Iris pigment epithelial cell (primary cell): ENCODE data around the genes CSPG5 and TREX1.

GRCh38 chr3:46990022-46991142 is 10.9 kb downstream of the NBEAL2 start:
- RRBS = no CpG with 5 or more reads among the region's 9 CpGs

DNA sequence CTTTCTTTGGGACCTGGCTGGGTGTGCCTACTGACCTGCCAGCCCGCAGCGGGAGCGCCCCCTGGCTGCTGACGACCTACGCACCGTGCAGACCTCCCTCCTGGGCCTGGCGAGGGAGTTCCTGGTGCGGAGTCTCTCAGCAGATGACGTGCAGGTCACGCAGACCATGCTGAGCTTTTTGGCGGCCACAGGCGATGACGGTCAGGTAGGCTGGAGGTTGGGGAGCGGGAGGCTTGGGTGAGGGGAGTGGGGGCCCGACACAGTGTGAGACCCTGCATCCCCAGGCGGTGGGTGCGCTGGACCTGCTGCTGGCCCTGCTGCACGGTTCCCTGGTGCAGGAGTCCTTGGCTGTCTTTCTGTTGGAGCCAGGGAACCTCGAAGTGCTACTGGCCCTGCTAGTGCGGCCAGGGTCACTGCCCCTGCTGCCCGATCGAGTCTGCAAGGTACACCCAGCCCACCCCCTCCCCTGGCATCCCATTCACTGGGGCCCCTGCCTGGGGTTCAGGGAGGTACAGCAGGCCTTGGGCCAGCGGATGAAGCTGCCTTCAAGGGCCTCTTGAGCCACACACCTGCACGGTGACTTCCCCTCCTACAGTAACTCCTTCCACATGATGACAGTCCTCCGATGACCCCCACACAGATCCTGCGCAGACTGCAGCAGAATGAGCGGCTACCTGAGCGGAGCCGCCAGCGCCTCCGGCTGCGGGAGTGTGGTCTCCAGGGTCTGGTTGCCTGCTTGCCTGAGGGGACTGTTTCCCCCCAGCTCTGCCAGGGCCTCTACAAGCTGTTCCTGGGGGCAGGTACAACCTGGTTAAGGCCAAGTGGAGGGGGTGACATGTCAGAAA is 19.4 kb downstream of the NBEAL2 start:
- RRBS = no CpG with 5 or more reads among the region's 32 CpGs

DNA sequence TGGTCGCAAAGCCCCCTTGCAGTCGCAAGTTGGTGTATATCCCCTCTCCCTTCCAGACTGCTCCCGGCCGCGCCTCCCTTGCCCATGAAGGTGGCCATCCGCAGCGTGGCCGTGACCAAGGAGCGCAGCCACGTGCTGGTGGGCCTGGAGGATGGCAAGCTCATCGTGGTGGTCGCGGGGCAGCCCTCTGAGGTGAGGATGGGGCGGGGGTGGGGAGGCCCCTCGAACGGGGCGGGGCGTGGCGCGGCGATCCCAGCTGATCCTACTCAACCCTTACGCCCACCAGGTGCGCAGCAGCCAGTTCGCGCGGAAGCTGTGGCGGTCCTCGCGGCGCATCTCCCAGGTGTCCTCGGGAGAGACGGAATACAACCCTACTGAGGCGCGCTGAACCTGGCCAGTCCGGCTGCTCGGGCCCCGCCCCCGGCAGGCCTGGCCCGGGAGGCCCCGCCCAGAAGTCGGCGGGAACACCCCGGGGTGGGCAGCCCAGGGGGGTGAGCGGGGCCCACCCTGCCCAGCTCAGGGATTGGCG is 29.5 kb downstream of the NBEAL2 start:
- RRBS = no CpG with 5 or more reads among the region's 45 CpGs

GRCh38 chr3:47057022-47057664 is 77.7 kb downstream of the NBEAL2 start:
- RRBS = no CpG with 5 or more reads among the region's 7 CpGs

DNA sequence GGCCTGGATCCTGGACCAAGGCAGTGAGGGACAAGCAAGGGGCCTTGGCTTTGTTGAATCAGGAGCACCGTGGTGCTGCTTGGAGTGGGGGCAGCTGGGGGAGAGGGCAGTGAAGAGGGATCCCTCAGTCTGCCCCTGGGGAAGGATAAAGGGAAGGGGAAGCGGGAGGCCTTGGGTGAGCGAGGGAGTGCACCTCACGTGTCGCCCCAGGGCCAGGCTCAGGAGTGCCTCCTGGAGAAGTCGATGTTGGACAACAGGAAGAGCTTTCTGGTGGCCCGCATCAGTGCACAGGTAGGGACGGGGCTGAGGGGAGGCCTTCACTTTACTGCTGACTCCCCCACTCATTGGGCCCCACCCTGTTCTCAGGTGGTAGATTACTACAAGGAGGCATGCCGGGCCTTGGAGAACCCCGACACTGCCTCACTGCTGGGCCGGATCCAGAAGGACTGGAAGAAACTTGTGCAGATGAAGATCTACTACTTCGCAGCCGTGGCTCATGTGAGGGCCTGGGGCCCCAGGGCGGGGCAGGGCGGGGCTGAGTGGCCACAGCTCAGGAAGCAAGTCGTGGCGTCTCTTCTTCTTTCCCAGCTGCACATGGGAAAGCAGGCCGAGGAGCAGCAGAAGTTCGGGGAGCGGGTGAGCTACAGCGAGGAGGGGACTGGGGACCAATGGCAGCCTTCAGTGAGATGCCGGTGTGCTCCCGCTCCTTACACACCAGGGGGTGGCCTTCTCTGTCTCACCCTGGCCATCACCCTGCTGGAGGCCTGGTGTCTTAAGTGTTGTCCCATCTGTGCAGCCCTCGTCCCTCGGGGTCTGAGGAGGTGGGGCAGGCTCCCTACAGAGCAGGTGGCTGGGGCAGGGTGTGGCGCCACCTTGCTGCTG is 25.5 kb downstream of the PTPN23 start:
- RRBS = no CpG with 5 or more reads among the region's 26 CpGs

DNA sequence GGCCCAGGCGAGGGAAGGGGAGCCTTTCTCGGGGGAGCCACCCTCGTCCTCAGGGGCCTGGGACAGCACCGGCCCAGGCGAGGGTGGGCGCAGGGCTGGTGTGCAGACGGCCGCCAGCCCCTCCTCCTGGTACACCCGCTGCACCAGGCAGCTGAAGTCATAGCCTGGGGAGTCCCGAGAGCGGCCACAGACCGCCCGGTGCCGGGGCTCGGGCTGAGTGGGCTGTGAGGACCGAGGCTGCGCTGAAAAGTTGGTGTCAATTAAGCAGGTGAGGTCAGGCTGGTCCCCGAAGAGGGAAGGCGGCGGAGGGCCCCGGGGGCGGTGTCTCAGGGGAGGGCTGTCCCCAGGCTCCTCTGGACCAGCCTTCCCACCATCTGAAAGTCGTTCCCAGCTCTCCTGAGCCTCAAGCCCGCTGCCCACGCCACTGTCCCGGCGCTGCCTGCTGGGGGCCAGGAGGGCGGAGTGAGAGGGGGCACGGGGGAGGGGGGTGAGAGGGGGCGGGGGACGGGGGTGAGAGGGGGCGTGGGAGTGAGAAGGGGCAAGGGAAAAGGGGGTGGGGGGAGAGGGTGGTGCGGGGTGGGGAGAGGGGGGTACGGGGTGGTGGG is 36.7 kb downstream of the PTPN23 start:
- RRBS = 92% methylated on average over 3 of the region's 34 CpGs

GRCh38 chr3:47420594-47421475 is 40.0 kb downstream of the PTPN23 start:
- RRBS = 64% methylated on average over 2 of the region's 26 CpGs

DNA sequence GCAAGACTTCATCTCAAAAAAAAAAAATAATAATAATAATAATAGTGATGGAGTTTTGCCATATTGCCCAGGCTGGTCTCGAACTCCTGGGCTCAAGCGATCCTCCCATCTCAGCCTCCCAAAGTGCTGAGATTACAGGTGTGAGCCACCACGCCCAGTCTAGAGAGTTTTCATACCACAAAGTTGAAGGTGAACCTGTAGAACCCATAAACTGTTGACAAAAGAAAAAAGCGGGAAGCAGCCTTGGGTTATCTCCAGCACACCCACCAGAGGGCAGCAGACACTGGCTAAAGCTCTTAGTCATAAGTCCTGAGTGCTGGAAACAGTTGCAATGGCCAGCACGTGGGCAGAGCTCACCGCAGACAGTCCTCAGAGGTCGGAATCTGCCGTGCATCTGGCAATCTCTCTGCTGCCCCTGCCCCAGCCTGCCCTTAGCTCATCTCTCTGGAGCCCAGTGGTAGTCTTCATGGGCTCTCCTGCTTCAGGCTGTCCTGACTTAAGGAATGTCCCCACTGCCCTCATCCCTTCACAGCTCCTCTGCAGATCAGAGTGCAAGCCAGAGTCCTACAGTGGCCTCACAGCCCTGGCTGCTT is 8.6 kb upstream of the ELP6 start:
- RRBS = no CpG with 5 or more reads among the region's 8 CpGs

DNA sequence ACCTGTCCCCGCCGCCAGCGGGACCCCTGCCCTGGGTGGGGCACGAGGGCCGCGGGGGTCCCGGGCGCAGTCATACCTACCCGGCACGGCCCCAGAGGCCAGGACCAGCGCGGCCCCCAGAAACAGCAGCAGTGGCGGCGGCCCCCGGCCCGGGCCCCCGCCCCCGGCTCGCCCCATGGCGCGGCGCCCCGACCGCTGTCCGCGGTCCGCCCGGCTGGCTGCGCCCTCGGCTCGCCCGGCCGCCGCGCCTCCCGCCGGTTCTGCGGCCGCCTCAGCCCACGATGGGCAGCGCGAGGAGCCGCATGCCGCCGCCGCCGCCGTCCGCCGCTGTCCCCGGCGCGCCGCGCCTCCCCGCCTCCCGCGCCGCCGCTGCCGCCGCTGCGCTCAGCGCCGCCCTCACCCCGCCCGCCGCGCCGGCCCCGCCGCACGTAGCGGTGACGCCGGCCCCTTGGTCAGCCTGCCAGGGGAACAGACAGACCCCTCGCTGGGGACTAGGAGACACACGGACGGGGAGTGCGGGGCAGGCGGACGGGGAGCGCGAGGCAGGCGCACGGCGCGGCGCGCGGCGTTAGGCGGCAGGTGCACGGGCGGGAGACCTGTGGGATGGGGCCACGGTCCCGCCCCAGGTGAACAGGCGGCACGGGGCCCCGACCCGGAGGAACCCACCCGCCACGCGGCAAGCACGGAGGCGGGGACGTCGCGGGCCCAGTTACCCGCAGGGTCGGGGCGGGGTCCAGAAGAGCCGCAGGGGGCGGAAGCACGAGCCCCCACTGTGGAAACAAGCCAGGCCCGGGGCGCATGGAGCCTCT is at the start of gene CSPG5:
Gene CSPG5, minus strand, starts transcription at position 349 of the 809 bp plus-strand sequence.
- RRBS = 2% methylated on average over 48 of the region's 117 CpGs

DNA sequence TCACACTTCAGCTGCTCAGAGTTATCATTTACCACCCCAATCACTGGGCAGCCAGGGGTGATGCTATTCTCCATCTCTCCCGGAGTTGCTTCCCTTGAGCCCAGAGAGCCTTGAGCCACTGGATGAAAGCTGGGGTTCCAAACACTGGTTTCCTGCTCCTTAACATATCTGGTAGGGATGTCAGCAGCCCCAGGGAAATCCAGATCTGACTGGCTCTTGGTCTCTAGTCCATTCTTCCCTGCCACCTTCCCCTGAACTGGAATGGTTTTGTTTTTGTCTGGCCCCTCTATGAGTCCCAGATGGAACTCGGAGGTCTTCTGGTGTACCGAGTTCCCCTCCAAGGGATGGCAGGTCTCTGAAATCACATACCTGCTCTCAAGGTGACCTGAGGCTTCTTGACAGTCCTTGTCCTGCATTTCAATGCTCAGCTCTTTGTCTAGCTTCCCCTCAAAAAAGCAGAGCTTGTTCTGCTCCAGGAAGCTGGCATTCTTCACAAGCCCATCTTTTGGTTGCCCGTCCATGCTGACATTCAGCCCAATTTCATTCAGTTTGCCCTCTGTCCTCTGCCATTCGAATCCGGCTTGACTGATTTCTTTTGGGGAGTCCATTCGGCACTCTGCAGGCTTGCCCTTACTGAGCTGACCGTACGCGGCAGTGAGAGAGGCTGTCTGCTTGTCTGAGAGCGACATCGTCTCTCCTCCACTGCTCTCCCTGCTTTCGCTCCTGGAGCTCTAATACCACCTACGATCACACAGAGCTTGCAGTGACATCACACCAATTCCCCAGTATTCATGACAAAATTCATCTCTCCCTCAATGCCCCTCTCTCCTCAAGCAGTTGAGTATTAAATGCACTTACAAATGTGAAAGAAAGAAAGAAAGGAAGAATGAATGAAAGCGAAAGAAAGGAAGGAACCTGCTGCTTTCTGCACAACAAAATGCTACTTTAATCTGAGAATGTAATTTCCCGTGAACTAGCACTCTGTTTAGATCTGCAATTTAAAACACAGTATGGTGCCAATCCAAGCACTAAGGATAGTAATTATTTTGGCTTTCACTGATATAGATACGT is 89.2 kb downstream of the DHX30 start:
- RRBS = no CpG with 5 or more reads among the region's 17 CpGs

DNA sequence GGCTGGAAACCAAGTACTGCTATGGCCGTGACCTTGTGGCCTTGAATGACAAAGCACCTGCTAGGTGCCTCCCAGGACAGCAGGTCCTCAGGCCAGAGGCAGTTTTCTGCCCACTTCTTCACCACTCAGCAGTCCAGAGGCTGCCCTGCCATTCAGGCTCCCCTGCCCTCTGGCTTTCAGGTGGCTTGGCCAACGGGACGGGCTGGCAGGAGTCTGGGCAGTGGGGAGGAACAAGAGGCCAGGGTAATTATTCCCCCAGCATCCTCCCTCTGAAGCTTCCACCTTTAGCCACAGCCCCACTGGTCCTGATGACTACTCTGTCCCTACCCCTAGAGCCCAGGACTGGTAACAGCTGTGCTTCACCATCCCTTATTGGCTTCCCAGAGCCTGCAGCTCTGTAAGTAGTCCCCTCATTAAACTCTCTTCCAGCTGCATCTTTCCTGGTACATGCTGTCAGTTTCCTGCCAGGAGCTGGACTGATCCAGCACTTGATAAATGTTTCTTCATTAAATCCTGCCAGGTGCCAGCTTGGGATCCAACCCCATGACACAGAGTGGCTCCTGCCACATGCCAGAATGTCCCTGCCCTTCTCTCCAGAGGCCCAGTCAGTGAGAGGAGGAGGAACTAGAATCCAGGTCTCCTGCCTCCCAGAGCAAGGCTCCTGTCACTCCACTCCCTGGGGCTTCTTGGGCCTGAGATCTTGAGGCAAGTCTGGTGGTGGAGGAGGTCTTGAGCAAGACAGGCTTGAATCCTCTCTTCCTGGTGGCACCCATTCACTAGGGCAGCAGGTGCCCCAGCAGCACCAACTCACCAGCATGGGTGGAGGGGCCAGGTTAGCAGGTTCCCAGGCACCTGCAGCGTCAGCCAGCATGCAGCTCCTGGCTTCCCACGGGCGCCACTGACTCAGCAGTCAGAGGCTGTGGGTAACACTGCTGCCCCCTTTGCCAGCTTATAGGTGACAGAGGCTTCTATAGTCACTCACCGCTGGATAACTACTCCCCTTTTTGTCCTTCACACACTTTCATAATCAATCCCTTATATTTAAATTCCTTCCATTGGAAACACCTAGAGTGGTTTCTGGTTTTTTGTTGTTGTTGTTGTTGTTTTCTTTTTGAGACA is 27.5 kb downstream of the FBXW12 start:
- RRBS = no CpG with 5 or more reads among the region's 7 CpGs

- RRBS = 3% methylated on average over 1 of the region's 11 CpGs
Observed at GRCh38 chr3:48426201-48426907, 3.5 kb downstream of the PLXNB1 start.

DNA sequence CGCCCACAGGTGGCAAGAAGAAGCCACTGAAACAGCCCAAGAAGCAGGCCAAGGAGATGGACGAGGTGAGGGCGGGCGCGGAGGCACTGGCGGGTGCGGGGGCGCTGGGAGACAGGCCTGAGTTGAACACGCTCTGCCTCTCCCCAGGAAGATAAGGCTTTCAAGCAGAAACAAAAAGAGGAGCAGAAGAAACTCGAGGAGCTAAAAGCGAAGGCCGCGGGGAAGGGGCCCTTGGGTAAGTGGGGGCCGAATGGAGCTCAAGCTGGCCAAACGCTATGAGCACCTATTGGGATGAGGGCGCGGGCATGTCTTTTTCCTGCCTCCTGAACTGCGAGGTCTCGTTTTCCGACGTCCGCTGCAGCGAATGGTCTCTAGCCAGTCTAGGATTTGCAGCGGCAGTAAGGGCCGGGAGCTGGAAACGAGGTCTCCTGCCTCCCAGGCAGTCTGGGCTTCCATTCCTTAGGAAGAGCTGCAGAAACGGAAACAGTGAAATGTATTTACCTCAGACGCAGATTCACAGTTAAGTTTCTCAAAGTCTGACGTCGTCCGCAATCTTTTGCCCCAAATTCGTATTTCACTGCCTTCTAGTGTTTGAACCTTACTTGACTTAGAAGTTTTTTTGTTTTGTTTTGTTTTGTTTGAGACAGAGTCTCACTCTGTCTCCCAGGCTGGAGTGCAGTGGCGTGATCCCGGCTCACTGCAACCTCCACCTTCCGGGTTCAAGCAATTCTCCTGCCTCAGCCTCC is 510 bp downstream of the TMA7 start:
- RRBS = no CpG with 5 or more reads among the region's 35 CpGs

- RRBS = 6% methylated on average over 3 of the region's 32 CpGs
Observed at GRCh38 chr3:48465458-48466715, at the start of gene TREX1. TREX1 (plus strand) TSS chr3:48466230.

DNA sequence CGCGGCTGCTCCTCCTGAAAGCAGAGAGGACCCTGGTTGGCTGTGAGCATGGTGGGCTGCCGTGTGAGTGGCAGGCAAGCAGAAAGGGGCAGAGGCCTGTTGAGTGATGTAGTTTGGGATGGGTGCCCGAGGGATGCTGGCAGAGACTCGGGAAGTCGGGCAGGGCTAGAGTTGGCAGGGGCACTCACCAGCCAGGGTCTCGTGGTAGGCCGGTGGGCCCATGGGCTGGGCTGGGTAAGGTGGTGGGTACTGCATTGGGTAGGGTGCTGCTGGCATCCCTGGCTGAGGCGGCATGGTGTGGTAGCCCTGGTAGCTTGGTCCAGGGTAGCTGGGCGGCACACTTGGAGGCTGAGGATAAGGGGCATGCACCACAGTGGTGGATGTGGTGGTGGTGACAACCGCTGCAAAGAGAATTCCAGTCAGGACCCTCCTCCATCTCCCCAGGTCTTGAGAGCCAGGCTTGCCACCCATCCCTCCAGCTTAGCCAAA is 3.2 kb downstream of the TREX1 start:
- RRBS = no CpG with 5 or more reads among the region's 11 CpGs

DNA sequence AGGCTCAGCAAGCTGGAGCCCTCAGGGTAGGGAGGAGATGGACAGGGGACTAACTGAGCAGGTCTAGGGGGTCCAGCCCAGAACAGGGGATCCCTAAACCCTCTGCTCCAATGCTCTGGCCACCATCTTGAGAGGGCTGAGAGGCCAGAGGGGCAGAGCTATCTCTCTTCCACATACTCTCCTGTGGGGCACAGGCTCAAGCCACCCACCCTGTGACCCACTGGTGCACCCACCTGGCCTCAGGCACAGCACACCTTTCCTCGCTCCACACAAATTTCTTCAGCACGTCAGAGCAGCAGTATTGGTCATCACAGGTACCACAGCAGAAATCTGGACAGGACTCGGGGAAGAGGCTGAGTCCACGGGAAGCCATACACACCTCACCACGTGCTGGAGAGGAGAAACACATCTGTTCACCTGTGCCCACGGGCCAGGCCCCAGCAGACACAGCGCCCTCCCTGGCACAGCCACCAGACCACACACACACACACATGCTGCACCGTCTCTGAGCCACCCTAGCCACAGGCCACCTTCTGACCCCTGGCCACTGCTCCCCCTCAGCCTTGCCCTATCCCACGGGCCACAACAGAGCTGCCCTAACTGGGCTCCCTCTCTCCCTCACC is 3.0 kb downstream of the SHISA5 start:
- RRBS = no CpG with 5 or more reads among the region's 9 CpGs

DNA sequence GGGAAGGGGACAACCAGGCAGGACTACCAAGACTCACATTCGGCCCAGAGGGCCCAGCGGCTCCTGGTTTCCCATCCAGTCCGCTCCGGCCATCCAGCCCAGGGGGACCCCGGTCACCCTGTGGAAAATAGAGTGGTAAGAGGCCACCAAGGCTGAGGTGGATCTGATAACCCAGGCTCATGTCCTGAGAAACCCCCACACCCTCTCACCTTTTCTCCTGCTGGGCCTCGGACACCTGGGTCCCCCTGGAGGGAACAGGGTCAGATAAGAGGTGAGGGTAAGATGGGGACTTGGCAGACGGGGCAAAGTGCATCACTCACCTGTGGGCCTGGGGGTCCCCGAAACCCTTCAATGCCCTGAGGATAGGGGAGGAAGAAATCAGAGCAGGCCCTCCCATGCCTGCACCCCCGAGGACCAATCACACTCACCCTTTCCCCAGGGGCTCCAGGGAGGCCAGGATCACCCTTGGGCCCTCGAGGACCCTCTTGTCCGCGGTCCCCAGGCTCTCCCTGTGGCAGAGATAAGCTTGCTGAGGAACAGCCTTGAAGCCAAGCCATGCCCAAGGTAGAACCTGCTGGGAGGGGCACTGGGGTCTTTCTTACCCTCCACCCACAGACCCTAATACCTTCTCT is 15.7 kb upstream of the UCN2 start:
- RRBS = no CpG with 5 or more reads among the region's 12 CpGs

GRCh38 chr3:48596950-48597699 is 2.0 kb upstream of the COL7A1 start:
- RRBS = no CpG with 5 or more reads among the region's 9 CpGs

DNA sequence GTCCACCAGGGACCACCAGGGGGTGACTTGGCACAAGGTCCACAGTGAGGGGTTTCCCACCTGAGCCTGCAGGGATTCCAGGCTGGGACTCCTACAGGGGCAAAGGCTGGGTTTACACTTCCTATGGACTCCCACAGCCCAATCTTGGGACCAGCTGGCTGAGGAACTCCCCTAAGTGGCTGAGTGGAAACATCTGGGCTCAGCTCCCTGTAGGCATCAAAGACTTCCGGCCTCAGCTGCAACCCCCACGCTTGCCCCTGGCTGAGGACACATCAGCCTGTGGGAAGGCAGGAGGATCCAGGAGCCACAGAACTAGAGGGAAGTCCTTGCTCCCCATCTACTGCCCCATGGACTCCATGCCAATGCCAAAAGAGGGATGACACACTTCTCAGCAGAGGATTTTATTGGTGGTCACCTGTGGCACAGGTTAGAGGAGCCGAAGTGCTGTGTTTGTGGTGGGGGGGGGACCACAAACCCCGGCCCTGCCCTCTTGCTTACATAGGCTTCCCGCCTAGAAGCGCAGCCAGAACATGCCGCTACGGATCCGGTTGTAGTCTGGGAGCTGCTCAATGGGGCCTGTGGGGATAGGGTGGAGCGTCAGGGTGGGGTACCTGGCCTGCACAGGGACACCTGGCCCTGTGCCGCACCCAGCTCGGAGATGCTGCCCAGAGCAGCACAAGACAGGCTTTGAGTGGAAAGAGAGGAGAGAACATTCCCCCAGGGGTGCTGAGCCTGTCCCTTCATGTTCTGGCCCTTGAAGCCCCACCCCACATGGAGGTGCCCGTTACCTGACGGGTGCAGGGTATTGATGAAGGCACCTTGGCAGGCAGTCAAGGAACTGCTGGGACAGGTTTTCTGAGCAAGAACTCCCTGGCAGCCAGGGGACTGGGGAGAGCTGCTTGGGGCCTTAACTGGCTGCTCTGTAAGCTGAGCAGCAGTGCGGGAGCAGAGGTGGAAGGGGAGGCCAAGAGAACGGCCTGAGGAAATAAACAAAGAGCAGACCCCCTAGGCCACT is 3.8 kb upstream of the COL7A1 start:
- RRBS = 32% methylated on average over 6 of the region's 16 CpGs

DNA sequence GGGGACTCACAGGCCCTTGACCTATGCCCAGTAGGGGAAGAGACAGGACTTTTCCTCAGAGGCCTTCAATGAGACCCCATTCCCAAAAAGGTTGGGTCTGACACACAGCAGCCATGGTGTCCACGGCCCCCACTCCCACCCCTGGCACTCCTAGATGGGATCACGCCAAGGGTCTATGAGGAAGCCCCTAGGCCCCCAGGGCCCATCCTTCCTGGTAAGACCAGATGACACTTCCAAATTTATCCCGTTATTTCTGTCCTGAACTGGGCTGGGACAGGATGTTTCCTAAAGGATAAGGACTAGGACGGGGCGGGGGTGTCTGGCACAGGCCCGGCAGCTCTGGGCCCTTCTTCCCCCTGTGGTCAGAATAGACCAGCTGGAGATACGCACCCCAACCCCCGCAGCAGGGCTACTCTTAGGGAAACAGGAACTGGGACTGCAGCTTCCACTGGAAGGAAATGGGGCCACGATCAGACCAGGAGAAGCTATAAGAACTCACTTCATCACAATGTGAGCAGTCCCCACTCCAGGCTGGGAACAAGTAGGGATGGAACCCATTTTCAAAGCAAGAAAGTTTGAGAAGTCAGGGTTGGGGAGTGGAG is 1.3 kb downstream of the NCKIPSD start:
- RRBS = no CpG with 5 or more reads among the region's 9 CpGs